Bronchial epithelial cell (primary cell): ENCODE measurements around the genes TGFBRAP1 and CD8B2.

DNA sequence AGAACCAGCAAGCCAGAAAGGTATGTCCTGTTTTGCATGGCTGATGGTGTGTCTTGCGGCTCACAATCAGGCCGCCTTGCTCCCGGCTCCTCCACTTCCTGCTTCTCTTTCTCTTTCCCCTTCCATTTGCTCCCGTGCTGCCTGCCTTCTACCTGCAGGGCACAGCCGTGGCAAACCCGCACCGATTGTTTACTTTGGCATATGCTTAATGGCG is 419.5 kb upstream of the POU3F3 start:
- RRBS, 2 experiments: no CpG with 5 or more reads among the region's 8 CpGs

GRCh38 chr2:104790776-104791243 is 63.1 kb upstream of the POU3F3 start:
- RRBS, 2 experiments: no CpG with 5 or more reads among the region's 4 CpGs

- RRBS, 2 experiments: no CpG with 5 or more reads among the region's 9 CpGs
Measured at GRCh38 chr2:104897864-104898500, 44.1 kb downstream of the POU3F3 start.

DNA sequence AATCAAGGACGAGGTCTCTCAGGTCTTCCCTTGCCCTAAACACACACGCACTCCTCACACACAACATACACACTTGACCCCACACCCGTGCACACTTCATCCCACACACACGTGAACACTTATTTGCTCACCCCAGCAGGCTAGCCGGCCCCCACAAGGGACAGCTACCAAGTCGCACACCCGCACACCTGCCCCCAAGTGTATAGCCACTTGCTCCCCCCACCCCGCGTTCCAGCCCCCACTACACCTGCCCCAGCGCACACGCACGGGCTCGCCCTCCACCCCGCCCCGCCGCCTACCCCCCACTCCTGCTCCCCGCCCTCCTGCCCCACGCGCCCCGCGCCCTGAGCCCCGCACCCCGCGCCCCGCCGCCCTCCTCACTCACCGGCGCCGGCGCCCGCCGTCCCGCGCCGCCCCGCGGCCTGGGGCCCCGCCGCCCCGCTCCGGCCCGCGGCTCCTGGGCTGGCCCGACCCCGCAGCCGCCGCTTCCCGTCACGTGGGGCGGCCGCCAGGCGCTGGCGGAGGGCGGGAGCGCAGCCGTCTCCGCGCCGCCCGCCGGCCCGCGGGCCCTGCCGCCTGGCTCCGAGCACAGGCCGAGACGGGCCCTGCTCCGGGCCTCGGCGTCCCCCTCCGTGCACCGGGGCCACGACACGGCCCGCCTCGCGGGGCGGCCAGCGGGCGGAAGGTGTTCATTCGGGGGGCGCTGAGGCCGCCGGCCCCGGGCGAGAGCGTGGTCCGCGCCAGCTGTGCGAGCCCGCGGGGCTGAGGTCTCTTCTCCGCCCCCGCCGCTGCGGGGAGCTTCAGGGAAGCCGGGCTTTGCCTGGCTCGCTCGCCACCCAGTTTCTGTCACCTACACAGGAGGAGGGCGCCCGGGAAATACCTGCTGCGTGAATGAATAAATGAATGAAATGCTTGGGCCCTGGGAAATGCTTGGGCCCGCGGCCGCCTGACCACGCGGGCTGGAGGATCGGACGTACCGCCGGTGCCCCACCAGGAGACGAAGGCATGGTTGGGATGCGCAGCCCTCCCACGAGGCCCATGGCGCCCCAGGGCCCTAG is at the start of gene TGFBRAP1:
TSS of gene TGFBRAP1 (minus strand) at position 496 of the 1,058 bp plus-strand sequence.
- RRBS, 2 experiments: 1 to 2% methylated on average over 45 to 64 of the region's 115 CpGs

DNA sequence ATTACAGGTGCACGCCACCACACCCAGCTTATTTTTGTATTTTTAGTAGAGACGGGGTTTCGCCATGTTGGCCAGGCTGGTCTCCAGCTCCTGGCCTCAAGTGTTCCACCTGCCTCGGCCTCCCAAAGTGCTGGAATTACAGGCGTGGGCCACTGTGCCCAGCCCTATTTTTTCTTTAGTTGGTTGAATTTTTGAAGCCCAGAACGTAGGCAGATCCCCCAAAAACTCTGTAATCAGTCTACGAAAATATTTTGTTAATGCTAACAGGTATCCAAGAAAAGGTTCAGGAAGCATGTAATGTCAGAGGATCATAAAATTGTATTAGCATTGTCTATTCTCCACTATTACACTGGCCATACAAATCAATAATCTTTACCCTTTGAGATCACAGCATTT is 15.8 kb downstream of the FHL2 start:
- RRBS, 2 experiments: no CpG with 5 or more reads among the region's 7 CpGs

DNA sequence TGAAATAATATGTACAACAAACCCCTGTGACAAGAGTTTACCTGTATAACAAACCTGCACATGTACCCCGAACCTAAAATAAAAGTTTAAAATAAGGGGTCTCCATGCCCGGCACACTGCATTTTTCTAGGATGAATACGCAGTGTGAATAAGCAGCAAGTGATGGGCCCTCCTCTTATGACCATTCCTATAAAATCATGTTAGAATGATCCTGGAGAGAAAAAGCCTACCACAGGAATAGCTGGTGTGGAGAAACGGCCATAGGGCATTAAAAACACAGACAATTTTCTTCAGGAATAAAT is 10.7 kb downstream of the FHL2 start:
- RRBS, 2 experiments: no CpG with 5 or more reads among the region's 4 CpGs

GRCh38 chr2:105393730-105394519 is 4.9 kb downstream of the FHL2 start:
- RRBS, 2 experiments: no CpG with 5 or more reads among the region's 15 CpGs

DNA sequence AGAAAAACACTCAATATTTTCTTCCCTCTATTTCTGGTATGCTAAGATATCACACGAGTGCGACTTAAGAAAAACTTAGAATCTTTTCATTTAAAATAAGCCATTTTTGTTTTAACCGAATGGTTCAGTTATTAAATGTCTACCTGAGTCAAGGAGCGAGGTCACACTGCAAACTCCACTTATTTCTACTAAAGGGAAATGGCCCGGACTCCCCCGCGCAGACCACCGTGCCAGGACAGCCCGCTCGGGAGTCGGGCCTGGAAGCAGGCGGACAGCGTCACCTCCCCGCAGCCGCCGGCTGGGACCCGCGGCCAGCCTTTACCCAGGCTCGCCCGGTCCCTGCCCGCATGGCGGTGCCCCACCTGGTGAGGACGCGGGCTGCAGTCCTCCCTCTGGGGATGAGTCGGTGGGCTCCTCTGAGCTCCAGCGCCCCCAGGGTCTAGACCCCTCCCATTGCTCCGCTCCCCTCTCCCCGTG is 595 bp downstream of the FHL2 start:
- RRBS, 2 experiments: under 1 to 1% methylated on average over 13 of the region's 28 CpGs

- RRBS, 2 experiments: no CpG with 5 or more reads among the region's 6 CpGs
Measured at GRCh38 chr2:105410445-105411008, 11.7 kb upstream of the FHL2 start.

- RRBS, 2 experiments: no CpG with 5 or more reads among the region's 8 CpGs
Measured at GRCh38 chr2:105432492-105433247, 33.8 kb upstream of the FHL2 start.

DNA sequence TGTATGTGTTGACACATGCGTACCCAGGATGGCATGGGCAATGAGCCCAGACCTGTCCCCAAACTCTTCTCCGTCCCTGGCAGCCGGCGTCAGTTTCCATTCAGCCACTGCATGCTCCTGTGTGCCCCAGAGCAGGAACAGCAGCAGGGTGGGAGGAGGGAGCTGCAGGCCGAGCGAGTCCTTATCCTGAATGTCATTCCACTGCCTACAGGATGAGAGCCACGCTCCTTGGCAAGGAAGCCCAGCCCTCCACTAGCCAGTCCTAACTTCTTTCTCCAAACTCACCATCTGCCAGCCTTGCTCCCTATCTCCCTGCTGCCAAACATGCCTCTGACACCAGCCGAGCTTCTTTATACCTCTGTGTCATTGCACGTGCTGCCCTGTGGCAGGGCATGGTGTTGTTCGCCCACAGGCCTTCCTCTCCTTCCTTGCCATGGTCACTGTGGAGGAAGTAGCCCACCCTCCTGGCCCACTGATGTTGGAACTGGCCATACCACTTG is 116.9 kb upstream of the FHL2 start:
- RRBS, 2 experiments: 0 to 6% methylated on average over 2 of the region's 10 CpGs

- RRBS, 2 experiments: no CpG with 5 or more reads among the region's 12 CpGs
Measured at GRCh38 chr2:105617515-105618319, 127.0 kb upstream of the NCK2 start.

GRCh38 chr2:105738219-105738581 is 6.5 kb upstream of the NCK2 start:
- RRBS, 2 experiments: no CpG with 5 or more reads among the region's 1 CpG

DNA sequence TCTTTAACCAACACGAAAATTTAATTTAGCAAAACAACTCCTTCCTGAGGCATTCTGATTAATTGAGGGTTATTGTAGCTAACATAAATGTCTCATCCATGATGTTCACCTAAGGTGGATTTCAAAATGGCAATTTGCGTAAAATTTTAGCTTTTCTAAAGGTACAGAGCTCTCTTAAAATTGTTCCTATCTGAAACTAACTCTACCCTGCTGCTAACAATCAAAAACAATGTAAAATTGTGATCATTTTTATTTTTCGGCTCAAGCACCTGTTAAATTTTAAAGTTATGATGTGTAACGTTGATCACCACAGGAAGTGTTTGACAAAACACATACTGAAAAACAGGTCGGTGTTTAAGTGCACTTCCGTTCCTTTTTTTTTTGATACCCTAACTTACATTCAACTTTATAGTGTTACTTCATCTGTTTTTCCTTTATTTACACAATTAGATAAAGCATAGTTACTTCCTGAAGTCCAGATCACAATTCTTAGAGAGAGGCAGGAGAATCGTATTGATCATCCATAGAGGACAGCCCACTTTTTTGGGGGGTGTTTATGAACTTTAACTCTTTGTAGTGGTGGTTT is 6.0 kb upstream of the NCK2 start:
- RRBS, 2 experiments: no CpG with 5 or more reads among the region's 7 CpGs

- RRBS, 2 experiments: no CpG with 5 or more reads among the region's 4 CpGs
Measured at GRCh38 chr2:105929322-105929742, 136.2 kb upstream of the ECRG4 start.

DNA sequence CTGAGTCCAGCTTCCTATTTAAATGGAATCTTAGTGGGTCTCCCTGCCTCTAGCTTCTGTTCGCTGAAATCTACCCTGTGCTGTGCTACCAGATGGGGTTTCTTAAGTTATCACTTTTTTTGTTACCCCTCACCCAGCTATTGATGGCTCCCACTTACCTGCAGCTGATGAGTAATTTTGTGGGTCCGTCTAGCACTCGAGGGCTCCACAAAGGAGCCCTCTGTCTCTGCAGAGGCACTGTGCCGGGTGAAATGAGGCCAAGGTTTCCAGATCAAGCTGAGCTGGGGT is 128.1 kb upstream of the ECRG4 start:
- RRBS, 2 experiments: no CpG with 5 or more reads among the region's 4 CpGs

GRCh38 chr2:106124804-106125535 is 59.5 kb downstream of the ECRG4 start:
- RRBS, 2 experiments: no CpG with 5 or more reads among the region's 7 CpGs

DNA sequence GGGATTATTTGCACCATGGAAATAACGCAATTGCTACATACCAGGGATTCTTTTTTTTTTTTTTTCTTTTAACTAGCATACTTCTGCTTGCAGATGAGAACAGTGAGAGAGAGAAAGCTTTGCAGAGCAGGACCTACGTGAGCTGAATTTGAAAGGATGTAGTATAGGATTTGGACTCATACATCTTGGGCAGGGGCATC is 3.9 kb upstream of the UXS1 start:
- RRBS, 2 experiments: no CpG with 5 or more reads among the region's 2 CpGs

DNA sequence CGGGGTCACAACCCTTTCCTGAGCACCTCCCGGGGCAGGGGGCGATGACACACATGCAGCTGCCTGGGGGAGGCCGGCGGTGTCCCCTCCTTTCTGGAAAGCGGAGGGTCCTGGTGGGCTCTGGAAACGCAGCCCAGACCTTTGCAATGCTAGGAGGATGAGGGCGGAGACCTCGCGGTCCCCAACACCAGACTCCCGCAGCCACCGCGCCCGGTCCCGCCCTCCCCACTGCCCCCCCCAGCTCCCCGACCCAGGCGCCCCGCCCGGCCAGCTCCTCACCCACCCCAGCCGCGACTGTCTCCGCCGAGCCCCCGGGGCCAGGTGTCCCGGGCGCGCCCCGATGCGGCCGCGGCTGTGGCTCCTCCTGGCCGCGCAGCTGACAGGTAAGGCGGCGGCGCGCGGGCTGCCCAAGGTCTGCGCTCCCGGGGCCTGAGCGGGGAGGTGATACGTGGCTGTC is at the start of gene CD8B2:
TSS of gene CD8B2 (plus strand) at position 278 of the 457 bp plus-strand sequence.
- RRBS, 2 experiments: 0 to 1% methylated on average over 7 of the region's 42 CpGs

DNA sequence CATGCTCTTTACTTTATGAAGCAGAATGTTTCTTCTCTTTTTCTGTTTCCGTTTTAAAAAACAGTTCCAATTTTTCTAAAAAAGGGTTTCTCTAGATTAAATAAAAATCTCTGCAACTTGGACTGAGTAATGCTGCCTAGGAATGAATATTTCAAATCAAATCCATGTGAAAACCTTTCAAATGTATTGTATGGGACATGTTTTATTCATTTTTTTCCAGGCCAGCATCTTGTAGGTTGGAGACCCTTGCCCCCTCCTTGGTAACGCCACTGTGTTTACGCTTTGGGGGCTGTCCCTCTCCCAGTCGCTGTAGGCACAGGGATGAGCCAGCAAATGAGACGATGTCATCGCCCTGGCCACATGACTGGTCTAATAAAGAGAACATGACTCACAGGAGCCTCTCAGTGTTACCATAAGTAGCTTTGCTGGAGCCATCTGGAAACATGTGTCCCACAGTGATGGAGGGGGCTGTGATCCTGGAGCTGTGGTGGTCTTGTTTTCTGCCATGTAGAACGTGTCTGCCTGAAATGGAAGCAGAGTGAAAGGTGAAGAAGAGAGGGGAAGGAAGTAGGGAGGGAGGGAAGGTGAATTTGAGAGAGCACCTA is 78.8 kb downstream of the CD8B2 start:
- RRBS, 2 experiments: no CpG with 5 or more reads among the region's 7 CpGs